Measurements from ENCODE around the genes SNX27, LCE4A and S100A14.

- RRBS = no CpG with 5 or more reads among the region's 12 CpGs
Observed at GRCh38 chr1:151540034-151540258, 163 bp upstream of the TUFT1 start.

DNA sequence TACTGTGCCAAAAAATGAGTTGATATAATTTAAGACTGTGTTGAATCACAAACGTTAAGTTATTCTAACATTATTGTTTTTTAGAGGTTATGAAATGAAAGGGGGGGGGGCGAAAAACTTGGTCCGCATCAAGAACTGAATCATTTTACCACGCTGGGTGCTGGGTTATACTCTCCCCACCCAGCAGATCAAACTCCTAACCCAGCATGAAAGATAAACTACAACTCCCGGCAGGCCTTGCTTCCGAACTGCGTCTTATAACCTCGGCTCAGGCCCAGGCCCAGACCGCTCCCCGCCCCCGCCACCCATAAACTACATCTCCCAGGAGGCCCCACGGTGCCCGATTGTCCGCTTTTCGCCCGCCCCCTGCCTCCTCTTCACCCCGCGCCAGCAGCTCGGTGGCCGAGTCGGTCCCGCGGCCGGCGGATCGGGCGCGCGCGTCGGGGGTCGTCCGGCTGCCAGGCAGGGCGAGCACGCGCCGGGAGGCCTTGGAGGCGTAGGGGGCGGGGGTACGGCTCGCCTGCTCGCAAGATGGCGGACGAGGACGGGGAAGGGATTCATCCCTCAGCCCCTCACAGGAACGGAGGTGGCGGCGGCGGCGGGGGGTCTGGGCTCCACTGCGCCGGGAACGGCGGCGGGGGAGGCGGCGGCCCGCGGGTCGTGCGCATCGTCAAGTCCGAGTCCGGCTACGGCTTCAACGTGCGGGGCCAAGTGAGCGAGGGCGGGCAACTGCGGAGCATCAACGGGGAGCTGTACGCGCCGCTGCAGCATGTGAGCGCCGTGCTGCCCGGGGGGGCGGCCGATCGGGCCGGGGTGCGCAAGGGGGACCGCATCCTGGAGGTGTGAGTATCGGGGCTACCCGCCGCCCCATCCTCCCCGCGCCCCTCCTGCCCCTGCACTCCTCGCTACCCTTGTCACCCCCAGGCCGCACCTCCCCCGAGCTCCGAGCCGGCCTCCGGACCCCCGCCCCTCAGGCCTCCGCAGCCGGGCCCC lies at the start of gene SNX27:
Gene SNX27, plus strand, starts transcription at position 380 of the 993 bp plus-strand sequence.
- RRBS = 2% methylated on average over 24 of the region's 97 CpGs

DNA sequence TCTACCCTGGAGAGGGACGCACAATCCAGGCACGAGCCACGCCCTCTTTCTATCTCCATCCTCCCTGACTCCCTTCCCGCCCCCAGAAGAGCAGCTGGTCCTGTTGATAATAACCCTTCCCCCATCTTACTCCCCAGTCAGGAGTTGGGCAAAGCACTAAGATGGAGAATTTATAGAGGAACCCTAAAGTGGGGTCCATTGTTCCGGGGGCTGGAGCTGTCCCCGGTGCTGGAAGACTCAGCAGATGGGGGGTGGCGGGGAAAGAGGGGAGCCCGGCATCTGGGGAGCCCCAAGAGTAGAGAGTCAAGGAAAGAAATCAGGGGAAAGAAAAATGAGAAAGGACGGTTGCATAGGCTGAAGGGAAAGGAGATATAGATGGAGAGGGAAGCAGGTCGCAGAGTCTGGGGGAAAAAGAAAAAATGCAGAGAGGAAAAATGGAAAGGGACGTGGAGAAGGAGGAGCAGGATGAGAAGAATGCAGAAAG lies 327 bp upstream of the CELF3 start:
- RRBS = 6% methylated on average over 2 of the region's 11 CpGs

DNA sequence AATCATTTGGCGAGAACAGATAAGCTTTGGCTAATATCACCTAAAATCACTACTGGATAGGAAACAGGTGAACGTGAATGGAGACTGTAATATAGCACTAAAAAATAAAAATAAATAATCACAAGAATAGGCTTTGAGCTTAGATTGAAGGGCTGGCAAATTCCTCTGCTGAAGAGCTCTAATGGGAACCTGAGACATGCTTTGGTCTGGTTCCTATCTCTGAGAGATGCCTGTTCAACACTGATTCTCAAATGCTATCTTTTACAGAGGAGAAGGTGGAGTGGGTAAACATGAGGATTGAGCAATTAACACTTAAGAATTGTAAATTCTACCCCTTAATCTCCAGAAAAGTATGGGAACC lies 5.5 kb downstream of the S100A10 start:
- RRBS = no CpG with 5 or more reads among the region's 2 CpGs

- RRBS = no CpG with 5 or more reads among the region's 17 CpGs
Observed at GRCh38 chr1:152047524-152048488, 11.0 kb upstream of the S100A11 start.

DNA sequence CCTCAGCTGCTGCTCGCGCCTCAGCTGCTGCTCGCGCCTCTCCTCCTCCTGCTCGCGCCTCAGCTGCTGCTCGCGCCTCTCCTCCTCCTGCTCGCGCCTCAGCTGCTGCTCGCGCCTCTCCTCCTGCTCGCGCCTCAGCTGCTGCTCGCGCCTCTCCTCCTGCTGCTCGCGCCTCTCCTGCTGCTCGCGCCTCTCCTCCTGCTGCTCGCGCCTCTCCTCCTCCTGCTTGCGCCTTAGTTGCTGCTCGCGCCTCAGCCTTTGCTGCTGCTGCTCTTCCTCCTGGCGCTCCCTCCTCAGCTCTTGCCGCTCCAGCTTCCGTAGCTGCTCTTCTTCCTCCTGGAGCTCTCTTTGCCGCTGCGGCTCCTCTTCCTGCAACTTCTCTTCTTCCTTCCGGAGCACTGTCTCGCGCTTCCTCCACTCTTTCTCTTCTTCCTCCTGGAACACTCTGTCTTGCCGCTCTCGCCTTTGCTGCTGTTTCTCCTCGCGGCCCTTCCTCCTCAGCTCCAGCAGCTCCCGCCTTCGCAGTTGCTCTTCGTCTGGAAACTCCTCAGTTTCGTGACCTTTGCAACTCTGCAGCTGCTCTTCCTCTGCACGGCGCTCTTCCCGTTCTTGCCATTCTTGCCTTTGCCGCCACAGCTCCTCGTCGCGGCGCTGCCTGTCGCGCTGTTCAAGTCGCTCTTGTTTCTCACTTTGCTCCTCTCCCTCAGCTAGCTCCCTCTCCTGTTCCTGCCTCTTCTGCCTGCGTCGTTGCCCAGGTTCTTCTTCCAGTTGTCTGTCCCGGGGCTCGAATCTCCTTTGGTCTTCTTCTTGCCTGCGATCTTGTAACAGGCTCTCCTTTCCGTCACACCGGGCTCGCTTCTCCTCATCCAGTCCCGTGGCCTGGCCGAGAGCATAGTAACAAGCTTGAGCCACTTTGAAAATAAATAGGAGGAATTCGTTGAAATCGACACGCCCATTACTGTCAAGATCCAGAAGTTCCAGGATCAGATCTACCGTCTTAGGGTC lies 2.9 kb downstream of the TCHH start:
- RRBS = 14% methylated on average over 5 of the region's 66 CpGs

DNA sequence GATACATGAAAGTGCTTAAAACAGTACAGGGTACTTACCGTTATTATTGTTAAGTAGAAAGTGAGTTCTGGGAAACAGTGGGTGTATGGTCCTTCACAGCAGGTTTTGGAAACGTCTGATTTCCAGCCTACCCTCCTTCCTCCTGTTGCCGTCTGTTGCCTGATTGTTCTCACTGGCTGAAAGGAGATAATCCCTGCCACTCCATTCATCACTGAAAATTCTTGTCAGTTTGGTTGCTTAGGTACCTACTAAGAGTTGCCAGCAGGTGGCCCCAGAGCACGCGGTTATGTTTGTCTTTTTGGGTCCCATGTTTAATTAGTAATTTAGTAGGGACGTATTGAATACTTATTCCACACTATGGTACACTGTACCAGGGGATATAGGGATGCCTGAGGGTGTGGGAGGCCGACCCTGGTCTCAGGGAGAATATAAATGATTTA lies 30.7 kb upstream of the RPTN start:
- RRBS = no CpG with 5 or more reads among the region's 7 CpGs

DNA sequence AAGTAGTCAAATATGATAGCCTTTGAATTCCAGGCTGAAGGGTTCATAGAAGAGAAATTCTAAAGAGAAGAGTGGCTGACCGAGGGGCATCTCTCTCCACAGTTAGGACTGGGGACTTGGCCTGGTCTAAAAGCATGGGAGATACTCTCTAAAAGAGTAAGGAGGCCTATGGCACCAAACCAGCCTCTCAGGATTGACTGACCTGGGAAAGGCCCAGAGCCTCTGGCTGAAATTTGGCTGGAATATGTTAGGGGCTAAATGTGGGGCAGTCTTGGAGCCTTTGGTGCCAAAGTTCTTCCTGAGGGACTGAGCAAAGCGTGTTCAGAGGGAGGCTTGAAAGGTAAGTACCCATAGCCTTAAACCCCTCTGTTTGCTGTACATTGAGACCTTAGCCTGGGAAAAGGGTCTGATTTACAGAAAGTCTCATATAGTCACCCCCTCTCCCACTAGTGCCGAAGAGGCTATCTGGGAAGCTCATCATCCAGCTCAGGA lies at the start of gene LCE4A:
Gene LCE4A, plus strand, starts transcription at position 451 of the 492 bp plus-strand sequence.
- RRBS = no CpG with 5 or more reads among the region's 3 CpGs

GRCh38 chr1:152905978-152906832 lies 2.1 kb upstream of the IVL start:
- RRBS = no CpG with 5 or more reads among the region's 6 CpGs

GRCh38 chr1:152912844-152913285 lies 4.5 kb downstream of the IVL start:
- RRBS = no CpG with 5 or more reads among the region's 5 CpGs

GRCh38 chr1:153088218-153088463 lies 6.2 kb downstream of the SPRR2E start:
- RRBS = no CpG with 5 or more reads among the region's 1 CpG

DNA sequence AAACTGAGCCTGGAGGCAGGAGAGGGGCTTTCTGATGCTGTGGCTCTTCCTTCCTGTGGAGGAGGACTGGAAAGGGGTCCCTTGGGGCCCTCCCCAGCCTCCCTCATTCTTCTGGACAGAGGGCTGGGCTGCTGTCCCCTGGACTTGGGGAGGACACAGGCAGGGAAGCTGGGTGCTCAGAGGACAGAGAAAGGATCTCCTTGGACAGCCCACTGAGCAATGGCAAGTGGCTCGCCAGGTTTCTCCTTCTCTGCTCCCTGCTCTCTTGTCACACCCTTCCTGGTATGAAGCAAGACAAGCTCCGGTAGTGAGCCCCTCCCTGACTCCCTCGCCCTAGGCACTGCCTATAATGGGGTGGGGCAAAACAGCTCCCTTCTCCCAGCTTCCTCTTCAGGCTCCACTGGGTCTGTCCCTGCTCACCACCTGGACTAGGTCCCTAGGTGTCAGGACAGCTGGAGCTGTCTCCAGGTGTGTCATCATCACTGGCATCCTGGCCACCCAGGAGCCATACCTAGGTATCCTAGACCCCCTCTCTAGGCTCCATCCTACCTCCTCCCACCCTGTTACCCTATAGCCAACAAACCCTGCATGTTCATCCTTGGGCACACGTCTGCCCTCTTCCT lies 19.9 kb downstream of the S100A6 start:
- RRBS = no CpG with 5 or more reads among the region's 4 CpGs

GRCh38 chr1:153533155-153533619 lies 2.6 kb downstream of the S100A6 start:
- RRBS = no CpG with 5 or more reads among the region's 21 CpGs

- RRBS = no CpG with 5 or more reads among the region's 6 CpGs
Observed at GRCh38 chr1:153610075-153610824, 2.7 kb downstream of the S100A16 start.

- RRBS = no CpG with 5 or more reads among the region's 15 CpGs
Observed at GRCh38 chr1:153616067-153617067, at the start of gene S100A14. TSS of gene S100A14 (minus strand) at chr1:153616325.

DNA sequence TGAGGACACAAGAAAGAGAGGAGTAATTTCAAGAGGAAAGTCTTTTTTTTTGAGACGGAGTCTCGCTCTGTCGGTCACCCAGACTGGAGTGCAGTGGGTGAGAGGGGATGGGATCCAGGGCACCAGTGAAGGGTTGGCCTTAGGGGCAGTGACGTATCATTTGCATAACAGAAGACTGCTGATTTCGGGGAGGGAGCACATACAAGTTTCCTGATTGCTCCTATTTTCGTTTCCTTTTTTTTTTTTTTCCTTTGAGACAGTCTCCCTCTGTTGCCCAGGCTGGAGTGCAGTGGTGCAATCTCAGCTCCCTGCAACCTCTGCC lies 4.2 kb downstream of the S100A13 start:
- RRBS = no CpG with 5 or more reads among the region's 6 CpGs

DNA sequence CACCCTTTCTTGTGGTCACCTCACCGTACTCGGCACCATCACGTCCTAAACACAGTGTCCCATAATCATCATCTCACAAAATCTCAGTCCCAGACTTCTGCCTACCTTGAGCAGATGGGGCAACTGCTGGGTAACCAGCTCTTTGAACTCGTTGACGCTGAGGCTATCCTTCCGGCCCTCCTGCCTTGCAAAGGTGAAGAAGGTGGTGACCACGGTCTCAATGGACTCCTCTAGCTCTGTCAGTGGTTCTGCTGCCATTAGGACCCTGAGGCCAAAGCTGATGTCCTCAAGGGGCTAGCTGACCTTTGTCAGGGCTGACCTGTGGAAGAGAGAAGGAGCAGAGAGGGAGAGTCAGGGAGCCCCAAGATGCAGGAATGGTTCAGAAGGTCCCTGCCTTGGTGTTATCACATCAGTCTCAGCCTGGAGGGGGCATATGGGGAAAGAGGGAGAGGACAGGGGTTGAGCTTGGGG lies 1.1 kb downstream of the S100A13 start:
- RRBS = no CpG with 5 or more reads among the region's 7 CpGs

- RRBS = no CpG with 5 or more reads among the region's 1 CpG
Observed at GRCh38 chr1:153629974-153630383, 1.7 kb downstream of the S100A1 start.

- RRBS = no CpG with 5 or more reads among the region's 8 CpGs
Observed at GRCh38 chr1:153631547-153632185, 2.2 kb upstream of the CHTOP start.

DNA sequence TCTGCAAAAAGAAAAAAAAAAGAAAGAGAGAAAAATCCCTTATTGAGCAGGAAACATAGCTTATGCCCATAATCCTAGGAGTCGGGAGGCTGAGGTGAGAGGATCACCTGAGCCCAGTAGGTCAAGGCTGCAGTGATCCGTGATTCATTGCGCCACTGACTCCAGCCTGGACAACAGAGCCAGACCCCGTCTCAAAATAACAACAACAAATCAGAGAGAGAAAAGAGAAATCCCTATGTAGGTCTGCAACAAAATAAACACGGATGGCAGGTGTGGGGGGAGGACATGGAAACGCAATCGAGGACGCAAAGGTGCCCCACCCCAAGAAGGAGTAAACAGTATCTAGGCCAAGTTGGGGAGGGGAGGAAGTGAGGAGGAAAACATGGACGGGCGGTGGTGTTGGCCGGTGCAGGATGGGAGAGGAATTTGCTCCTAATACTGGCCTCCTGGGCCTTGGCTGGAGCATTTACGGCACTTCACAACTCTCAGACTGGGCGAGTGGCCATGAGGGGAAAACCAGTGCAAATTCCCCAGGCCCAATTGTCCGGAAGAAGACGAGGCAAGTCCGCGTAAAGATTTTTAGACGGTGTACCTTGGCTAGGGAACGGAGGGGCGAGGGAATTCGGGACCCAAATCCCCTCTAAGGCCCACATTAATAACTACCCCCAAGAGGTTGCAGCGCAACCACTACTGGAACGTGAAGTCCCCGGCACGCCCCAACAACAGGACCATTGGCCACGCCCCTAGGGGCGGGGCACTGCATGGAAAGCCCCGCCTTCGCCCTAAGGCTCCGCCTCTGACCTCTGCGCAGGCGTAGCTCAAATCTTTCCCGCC lies 492 bp upstream of the CHTOP start:
- RRBS = no CpG with 5 or more reads among the region's 33 CpGs